CD14-positive monocyte (primary cell): ENCODE measurements around a stretch of chr4.

- CAGE, long polyA plus RNA = no peak
Measured at GRCh38 chr4:77698153-77698624, 92.6 kb downstream of the CXCL13 start.

DNA sequence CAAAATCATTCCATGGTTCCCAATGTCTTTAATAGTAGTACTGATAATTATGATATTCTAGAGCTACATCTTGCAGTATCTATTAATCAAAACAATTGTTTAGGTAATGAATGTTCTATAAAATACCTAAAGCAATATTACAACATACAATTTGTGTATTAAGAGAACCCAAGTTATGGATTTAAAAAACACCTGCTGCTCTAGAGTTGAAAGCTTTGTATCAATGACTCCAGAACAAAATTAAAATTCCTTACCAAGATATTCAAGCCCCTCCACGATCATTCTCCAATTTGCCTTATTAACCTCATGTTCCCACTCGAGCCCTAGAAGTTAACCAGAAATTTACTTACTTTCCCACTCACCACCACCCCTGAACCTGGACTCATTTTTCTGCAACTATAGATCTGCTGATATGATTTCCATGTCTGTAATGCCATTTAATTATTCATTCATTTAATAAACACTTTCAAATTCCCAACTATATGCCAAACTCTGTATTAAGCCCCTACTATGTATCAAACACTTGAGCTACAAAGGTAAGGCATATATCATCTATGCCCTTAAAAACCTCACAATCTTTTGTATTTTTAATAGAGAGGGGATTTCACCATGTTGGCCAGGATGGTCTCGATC, 12.6 kb downstream of the CNOT6L start:
- CAGE, long polyA plus RNA = no peak

- CAGE, long polyA plus RNA = no peak
Measured at GRCh38 chr4:77827266-77827842, 8.2 kb upstream of the CNOT6L start.

GRCh38 chr4:78610411-78610864, 58.9 kb downstream of the ANXA3 start:
- CAGE, long polyA plus RNA = no peak

DNA sequence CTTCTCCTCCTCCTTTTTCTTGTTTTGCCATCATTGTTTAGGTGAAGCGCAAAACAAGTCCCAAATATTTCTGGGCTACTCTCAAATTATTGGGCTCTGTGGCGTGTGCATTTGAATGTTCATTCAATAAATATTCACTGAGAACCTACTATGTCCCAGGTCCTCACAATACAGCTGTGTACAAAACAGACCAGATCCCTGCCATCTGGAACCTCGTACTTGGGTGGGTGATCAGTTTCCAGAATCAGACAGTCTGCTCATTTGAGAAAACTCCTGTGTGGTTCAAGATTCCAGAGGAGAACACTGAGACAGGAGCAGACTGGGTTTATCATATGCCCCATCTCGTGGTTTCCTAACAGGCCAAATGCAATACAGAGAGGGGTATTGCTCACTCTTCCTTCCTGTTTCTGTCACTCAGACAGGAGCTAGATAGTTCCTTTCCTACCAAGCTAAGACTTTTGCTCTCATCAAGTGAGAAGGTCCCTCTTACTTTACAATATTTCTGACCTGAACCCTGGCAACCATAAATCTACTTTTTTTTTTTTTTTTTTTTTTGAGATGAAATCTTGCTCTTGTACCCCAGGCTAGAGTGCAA, 106.4 kb downstream of the ANXA3 start:
- CAGE, long polyA plus RNA = no peak

DNA sequence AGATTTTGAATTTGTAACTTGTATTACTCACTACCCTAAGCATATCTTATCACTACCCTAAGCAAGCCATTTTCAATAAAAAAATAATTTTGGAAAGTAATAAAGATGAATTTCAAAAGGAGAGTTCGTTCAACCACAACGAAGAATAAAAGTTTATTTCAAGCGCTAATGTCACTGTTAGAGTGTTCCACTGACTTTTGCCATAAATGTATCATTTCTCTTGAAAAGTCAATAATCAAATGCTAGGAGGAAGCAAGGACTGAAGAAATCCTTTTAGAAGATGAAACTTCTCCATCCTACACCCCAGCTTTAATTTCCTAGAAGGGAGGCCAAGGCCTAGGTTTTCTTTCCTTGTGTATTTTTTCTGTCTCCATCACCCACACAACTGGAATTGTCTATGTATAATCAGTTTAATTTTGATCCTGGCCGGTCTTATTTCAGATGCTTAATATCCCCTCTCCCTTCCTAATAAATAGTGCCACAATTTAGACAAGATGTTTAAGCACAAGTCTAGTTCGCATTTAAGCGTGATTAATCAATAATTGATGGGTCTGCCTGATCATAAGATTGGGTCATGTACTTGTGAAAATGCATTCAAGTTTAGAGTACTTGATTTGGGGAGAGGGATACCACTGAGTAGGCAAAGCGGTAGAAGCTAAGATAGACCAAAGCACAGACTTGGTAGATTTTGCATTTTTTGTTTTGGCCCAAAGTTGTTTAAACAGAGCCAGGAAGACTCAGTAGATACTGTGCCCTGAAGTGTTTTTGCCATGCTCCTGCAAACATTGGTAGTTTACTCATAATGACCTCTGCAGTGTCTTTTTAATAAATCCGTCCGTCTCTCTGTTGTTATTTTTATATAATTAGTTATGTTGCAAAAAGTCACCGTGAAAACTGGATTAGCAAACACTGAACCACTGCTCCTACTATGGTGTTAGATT, 2.4 kb downstream of the BMP2K start:
- CAGE, long polyA plus RNA = no peak

DNA sequence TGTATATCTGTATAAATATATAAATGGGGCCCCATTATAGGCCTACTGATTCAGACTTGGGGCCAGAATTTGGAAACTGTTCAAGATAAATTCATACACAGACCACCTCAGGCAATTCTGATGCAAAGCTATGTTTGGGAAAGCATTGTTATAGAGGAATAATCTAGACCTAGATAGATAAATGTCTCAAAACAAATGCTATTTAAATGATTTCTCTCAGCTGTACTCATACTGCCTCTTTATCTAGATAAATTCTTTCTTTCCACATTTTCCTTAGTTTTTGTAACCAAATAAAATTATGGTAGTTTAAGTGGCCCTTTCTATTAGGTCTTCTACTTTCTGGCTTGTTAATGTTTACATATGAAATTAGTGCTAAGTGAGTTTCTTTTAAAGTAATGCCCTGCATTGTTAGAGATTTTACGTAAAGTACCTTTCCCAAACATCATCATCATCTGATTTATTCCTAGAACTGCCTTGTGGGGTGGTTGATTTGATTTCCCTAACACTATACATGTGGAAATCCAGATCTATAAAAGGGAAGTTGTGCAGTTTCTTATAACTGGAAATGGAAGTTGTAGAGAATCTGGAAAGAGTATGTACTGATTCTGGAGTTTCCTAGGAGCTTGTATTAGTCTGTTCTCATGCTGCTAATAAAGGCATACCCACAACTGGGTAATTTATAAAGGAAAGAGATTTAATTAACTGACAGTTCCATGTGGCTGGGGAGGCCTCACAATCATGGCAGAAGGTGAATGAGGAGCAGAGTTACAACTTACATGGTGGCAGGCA, 47.7 kb downstream of the BMP2K start:
- CAGE, long polyA plus RNA = no peak

GRCh38 chr4:78845237-78845677, 69.1 kb downstream of the BMP2K start:
- CAGE, long polyA plus RNA = no peak

DNA sequence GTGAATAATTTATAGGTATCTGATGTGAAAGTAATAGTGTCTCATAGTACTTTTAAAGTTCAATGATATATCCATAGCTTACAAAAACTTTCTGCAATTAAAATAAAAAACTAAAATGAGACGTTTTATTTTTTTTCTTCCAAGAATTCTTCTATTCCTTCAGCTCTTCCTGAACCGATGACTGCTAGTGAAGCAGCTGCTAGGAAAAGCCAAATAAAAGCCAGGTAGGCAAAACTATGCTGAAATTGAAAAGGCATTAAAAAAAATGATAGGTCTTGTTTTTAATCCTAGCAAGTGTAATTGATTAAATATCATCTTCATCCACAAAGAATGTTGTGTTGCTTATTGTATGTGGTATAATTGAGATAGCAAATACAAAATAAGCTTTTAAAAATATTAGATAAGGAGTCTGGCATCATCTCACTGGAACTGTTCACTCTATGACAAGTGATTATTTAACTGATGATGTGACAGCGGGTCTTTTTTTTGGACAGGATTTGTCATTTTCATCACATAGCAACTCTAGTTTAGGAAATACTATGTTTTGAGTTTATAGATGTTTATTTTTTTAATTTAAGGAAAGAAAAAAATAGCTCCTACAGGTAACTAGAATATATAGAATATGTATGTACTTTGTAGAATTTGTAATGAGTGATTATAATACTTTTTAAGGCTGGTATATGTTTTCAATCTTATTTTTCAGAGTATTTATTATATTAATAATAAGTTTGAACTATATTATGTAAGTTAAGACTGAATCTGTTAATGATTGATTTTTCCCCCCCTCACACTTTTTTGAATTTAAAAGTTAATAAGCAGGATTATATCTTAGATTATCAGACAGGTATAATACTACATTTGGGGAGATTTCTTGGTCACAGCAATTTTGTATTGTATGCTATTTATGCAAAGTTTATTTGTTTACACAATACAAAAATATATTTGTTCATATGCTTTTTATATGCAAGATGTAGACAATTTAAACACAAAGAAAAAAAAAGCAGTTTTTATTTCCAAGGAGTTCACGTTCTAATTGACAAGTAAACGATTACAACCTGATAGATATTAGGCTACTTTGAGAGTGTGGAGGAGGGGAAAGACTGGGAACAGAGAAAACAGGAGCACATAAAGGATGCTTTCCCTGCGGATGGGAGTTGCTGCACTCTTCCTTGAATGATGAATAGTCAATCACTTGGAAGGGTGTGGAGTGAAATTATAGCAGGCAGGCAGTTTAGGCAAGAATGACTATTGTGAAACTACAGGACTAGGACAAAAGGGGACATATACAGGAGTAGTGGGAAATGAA, 77.5 kb downstream of the PAQR3 start:
- CAGE, long polyA plus RNA = no peak

DNA sequence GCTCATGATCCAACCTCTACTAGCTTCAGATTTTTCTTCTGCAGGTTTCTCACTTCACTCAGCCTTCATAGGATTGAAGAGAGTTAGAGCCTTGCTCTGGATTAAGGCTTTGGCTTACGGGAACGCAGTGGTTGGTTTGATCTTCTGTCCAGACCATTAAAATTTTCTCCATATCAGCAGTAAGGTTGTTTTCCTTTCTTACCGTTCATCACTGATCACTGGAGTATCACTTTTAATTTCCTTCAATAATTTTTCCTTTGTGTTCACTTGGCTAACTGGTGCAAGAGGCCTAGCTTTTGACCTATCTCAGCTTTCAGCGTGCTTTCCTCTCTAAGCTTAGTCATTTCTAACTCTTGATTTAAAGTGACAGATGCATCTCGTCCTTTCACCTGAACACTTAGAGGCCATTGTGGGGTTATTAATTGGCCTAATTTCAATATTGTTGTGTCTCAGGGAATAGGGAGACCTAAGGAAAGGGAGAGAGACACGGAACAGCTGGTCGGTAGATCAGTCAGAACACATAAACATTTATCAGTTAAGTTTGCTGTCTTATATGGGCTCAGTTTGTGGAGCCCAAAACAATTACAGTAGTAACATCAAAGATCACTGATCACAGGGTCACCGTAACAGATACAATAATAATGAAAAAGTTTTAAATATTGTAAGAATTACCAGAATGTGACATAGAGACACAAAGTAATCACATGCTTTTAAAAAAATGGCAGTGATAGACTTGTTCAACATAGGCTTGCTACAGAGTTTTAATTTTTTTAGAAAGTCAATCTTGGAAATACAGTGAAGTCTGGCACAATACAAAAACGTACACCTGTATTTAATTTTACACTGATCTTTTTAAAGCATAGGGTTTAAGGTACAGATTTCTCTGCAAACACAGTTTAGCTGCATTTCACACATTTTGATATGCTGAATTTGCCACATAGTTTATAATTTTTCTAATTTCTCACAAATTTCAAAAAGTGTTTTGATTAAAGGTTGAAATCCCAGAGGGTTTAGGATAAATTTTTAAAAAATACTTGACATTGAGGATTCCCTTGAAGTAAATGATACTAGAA, 44.4 kb downstream of the PAQR3 start:
- CAGE, long polyA plus RNA = no peak

GRCh38 chr4:78905736-78906444, 33.3 kb downstream of the PAQR3 start:
- CAGE, long polyA plus RNA = no peak

DNA sequence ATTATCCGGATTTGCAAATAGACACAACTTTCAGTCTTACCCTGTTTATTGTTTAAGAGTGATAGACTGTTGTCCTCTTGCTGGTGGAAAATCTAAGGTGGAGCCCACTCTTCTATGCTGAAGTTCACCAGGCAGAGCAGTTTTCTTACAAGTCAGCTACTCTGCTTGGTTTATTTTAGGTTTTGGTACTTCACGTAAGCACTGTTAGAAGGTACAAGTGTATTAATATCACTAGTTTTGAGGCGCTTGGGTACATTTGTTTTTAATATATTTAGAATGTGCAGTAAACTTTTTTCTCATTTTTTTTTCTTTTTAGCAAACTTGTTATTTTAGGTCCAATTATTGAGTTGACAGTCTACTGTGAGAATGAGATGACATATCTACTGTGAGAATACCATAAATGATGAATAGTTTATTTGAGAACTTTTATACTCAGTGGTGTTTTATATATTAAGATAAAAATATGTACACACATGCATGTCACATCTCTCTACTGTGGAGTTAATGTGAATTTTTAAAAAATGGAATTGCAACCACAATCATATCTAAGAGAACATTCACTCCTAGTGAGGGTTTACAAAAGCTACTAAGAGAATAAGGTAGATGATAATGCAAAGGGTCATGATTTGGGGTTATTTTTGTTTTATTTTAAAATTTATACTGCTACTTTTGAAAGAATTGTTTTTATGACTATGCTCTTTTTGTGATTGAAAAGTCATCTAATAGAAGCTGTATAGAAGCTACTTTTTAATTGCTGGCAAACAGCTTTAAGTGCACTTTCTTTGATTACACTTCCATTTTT, 23.9 kb downstream of the PAQR3 start:
- CAGE, long polyA plus RNA = no peak

DNA sequence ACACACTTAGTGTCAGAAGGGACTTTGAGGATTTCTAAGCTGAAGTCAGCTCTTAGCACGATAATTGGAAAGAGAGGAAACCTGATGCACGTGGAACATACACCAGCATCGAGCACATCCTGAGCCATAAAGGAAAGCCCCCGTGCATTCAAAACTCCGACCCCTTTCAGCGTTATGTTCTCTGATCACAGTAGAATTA, 430 bp upstream of the PAQR3 start:
- CAGE, long polyA plus RNA = no peak

DNA sequence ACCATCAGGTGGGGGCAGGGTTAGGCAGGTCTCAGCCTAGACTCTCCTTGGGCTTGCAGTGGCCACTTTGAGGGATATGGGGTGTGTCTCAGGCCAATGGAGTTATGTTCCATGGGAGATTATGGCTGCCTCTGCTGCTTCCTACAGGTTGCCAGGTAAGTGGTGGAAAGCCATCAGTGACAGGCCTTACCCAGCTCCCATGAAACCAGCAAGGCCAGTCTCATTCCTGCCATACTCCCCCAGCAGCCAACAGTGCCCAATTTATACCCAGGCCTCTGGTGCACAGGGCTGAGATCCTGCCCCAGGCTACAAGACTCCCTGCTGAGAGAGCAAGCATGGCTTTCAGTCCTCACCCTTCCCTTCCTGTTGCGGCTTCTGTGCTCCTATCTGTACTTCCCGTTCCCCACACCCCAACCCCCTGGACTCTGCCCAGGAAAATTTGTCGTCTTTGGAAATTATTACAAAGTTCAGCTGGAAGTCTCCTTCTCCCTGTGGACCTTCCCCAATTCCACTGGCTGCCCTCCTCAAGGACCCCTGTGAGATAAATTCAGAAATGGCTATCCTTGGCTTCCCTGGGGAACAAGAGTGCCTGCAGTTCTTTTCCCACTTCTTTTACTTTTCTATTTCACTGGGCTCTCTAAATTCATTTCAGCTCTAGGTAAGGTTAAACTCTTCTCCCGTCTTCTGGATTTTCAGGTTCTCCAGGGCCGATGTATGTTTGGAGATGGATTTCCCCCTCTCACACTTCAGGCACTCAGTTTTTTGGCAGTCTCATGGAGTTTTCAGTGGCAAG, 84.1 kb upstream of the GK2 start:
- CAGE, long polyA plus RNA = no peak

DNA sequence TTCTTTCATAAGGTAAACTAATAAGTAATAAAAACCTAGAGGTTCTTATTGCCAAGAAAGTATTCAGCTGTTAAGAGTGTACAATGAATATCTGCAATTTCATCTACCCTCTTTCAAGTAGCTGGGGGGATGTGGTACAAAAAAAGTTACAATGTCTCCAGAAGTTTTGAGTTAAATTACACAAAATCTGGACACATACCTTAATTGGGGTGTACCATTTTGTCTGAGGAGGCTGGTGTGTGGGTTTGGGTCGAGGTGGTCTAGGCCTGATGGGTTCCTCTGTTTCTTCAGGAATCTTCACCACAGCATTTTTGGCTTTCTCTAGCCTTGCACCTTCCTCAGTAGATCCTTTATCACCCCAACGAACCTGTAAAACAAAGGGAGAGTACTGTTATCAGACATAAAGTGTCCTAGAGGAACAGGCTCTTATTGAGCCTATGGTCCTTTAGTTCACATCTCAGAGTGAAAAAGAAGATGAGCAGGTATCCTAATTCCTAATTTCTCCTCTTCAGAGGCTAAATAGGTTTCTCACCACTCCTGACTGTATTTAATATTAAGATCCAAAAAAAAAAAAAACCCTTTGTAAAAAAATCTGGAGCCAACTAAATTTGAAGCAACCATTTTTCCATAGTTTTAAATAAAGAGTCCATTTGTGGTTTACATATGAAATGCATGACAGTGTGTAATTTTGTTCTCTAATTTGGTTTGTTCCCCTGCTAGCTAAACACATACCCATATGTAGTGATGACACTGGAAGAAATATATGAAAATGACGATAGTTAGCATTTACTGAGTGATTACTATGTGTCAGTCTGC, 95.0 kb downstream of the ANTXR2 start:
- CAGE, long polyA plus RNA = no peak

- CAGE, long polyA plus RNA = no peak
Measured at GRCh38 chr4:80057815-80058479, 15.1 kb downstream of the ANTXR2 start.

- CAGE, long polyA plus RNA = no peak
Measured at GRCh38 chr4:80173416-80173846, 23.9 kb upstream of the PRDM8 start.

GRCh38 chr4:80182964-80184076, 14.0 kb upstream of the PRDM8 start:
- CAGE, long polyA plus RNA = no peak

DNA sequence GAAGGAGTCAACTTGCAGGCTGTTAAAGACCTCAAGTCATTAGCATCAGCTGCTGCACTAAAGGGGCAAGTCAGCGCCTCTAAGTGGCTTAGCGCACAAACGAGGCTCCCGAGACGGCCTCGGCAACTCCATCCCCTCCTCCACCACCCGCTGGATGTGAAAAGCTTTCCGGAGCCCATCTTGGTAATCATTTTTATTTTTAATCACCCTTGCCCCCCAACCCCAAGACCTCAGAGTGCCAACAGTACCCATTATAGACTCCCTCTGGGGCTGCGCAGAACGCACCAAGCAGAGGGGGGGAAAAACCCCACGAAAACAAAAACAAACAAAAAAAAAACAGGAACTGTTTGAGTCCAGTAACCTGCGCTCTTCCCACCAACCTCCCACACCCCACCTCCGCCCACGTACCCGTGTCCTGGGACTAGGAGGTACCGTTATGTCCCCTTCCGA, 859 bp upstream of the PRDM8 start:
- CAGE, long polyA plus RNA = no peak

DNA sequence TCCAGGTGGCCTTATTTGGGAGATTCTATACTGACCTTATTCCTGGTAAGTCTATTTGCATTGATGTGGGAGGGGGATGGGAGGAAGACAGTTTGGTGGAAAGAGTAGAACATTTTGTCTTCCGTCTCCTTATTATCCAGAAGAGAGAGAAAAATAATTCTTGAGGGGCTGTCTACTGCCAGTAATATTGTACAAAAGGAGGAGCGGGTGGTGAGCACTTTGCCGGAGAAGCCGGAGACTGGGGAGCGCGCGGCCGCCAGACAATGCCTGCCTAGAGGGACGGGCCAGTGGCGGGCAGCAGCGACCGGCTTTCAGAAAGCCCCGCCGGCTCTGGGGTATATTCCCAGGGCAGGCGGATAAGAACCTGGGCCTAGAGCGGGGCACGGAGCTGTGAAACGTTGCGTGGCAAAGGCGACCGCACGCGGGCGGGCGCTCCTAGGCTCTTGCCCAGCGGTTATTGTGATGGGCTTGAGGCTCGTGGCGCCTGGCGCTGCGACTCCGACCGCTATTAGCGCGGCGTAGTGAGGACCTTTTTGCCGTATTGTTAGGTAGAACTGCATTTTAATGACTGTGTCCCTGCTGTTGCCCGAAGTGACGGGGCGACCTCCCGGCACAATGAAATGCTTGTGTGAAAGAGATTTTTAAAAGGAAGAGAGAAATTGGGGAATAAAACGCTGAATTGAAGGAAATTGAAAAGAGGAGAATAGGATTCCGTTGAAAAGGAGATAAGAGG, 582 bp downstream of the PRDM8 start:
- CAGE, long polyA plus RNA = no peak